Right cardiac atrium (tissue), 1 donor: Measurements from ENCODE around the genes THUMPD1 and USP31.

GRCh38 chr16:20740857-20741157 lies 811 bp downstream of the THUMPD1 start:
- PRO-cap: no peak

DNA sequence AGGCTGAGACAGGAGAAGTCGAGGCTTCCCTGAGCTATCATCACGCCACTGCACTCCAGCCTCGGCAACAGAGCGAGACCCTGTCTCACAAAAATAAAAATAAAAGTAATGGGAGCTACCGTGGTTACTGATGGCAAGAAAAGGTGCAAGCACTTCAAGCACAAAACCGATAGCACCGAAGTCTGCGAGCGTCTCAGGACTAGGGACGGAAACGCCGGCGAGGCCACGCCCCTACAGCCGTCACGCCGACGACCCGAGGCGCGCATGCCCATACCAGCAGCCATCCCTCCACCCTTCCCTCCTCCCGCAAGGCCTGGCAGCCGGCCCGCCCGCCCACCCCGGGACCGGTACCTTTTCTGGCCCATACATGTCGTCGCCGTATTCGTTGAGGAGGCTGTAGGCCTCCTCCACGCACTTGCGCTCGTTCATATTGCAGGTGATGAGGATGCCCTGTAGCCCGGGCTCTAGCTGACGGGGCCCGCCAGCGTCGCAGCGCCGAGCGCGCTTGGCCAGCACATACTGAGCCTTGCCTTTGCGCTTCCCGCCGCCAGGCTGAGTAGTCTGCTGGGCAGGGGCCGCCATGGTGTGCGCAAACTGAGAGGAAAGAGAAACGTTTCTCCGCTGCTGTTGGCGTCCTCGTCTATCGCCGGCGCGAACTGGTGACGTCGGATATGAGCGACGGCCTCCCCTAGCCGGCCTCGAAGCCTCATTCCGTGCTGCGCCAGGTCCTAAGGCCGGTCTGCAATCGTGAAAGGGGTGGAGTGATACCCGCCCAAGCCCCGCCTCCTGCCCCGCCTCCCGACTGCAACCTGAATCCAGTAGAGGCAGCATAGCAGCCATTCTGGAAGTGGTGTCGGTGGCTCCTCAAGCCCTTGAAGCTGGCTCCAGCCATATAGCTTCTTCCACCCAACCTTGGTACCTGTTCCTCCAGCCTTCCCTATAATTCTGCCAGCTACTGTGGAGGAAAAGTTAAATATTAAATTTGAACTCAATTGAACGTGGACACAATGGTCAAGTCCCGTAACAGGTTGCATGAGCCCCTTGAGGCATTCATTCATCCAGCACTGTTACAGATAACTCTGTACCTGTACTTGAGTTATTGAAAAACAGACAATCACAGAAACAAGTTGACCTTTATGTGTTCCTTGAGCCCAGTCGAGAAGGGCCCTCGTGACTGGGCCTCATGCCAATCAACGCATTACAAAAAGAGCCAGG lies at the start of gene THUMPD1:
Gene THUMPD1, minus strand, starts transcription at position 661 of the 1,215 bp plus-strand sequence.
- PRO-cap: bidirectional peak, plus-strand start at position 271 of the sequence, minus-strand start at position 195 of the sequence; bidirectional peak, plus-strand start at position 839 of the sequence, minus-strand start at position 643 of the sequence

DNA sequence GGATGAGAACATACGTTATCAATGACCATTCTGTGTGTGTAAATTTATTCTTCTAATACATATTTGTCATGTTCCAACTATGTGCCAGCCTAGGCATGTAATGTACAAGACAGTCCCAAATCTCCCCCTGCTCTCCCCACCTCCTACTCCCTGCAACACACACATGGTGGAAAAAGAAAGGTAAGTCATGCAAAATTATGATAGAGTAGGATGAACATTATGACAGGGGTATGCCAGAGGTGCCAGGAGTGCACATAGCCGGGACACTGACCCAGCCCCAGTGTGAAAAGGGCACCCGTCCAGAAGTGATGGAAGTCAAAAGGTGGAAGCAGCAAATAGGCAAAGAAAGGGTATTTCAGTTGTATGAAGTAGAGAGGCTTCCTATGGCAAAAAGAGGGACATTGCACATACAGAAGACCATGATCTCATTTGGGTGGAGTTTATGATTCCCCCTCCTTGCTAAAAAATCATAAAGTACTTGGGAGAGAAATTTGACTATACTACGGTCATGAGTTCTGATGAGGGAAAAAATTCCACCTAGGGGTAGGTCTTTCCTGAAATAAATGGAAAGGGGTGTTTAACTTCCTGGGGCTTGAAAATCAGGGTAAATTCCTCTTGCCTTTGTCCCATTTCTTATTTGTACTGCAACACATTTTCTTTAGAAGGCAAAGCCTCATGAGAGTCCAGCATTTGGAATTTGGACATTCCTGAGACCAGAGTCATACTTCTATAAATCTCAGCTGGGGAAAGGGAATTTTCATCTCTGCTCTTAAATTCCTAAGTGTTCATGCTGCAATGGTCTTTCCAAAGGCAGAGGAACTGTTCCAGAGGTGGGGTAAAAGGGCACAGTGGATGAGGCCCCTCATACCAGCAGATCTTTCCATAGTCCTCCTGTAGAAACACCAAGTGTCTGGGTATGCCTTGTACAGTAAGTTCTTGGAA lies 5.6 kb downstream of the LYRM1 start:
- PRO-cap: no peak

- PRO-cap: no peak
These were observed 117.0 kb downstream of the DNAH3 start for GRCh38 chr16:21033506-21034168.

- PRO-cap: unidirectional peak, plus-strand start at chr16:21300887
These were observed 22.4 kb upstream of the CRYM start for GRCh38 chr16:21300228-21301213.

GRCh38 chr16:21554574-21555361 lies 44.6 kb upstream of the METTL9 start:
- PRO-cap: no peak

DNA sequence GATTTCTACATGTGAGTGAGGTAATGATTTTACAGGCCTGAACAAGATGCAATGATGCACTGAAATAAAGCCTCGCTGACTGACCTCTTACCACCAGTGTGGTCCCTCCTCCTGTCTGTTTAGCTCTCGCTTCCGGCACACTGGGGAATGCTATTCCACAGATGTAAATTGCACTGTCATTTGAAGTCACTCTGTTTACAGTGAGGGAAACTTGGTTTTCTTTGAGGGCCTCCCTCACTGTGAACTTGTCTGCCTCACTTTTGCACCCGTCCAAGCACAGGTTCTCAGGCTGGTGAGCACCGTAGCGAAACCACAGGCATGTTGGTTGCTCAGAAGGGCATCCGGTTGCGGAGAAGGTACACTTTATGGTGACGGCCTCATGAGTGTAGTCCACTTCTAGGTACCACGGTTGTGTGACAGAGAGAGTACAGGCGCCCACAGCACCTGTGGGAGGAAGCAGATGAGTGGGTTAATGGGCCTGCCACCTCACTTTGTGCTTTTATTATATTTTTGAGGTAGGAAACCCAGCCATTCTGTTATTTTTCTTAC lies 5.3 kb downstream of the IGSF6 start:
- PRO-cap: no peak

DNA sequence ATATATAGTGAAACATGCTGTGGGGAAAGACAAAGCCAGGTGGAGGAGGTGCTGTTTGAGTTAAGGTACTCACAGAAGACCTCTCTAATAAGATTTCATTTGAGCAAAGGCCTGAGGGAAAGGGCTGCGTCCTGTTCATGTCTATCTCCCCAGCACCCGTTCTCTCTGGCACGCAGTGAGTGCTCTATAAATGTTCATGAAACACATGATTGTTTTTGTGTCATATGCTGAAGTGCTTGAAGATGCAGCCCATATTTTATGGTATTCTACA lies 942 bp downstream of the VWA3A start:
- PRO-cap: no peak

DNA sequence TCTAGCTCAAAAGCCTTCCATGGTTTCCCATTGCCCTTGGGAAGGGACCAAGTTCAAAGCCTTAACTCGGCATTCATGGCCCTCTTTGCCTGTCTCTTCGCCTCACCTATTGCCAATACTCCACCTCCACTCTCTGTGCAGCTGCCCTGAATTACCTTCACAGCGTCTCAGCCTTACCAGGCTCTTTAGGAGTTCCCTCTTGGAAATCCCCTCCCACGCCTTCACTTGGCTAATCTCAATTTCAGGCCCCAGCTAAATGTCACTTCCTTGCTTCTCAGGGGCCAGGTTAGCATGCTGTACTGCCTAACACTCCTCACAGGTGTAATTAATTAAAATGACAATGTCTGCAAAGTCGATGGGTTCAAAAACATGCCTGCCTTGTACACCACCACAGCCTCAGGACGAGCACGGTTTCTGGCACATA lies 11.4 kb upstream of the EEF2K start:
- PRO-cap: no peak

DNA sequence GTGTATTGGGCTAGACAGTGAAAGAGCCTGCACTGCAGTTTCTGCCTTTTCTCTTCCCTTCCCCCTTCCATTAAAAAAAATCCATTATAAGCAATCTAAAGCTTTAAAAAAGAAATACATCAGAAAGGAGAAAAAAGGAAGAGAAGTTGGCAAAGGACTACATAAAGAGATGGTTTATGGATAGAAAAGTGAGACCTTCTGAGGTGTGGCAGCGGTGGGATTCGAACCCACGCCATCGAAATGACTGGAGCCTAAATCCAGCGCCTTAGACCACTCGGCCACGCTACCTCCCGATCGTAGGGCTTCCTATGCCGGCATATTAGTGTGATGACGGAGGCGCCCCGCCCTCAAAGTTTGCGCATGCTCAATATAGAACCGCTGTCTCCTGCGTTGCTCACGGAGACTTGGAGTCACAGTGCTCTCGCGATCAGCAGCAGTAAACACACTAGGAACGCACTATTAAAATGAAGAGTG lies 10.5 kb upstream of the EEF2K start:
- PRO-cap: bidirectional peak, plus-strand start at position 372 of the sequence, minus-strand start at position 292 of the sequence

- PRO-cap: no peak
These were observed 14.5 kb downstream of the EEF2K start for GRCh38 chr16:22220513-22221137.

GRCh38 chr16:22286643-22287149 lies 10.5 kb upstream of the POLR3E start:
- PRO-cap: no peak

DNA sequence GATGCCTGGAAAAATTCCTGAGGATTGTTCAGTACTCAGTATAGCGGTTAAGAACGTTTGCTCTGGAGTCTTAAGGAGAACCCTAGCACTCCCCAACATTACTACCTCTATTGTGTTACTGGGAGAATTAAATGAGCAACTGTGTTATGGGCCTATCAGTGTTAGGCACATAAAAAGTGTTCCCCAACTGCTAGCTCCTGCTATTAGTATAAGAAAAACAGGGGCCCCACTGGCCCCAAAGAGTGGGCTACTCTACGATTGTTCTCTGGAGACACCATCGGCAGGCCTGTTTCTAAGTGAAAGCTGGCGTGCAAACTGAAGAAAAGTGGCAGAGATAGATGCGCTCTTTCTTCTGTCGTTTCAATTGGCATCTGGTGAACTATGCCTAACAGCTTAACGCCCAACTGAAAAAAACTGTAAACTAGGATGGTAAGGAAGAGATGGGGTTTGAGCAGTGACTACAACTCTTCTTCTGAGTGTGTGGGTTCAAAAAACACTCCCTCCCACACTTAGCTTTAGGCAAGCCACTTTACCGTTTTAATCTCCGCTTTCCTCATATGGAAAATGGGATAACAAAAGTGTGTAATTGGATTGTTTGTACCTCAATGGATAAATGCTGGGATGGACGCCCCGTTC lies 1.3 kb downstream of the CDR2 start:
- PRO-cap: no peak

- PRO-cap: no peak
These were observed 119.0 kb upstream of the HS3ST2 start for GRCh38 chr16:22694834-22695479.

GRCh38 chr16:23104364-23104565 lies 45.0 kb downstream of the USP31 start:
- PRO-cap: no peak

GRCh38 chr16:23149125-23149908 lies at the start of gene USP31:
Gene USP31 (minus strand): TSS chr16:23149452.
- PRO-cap: bidirectional peak, plus-strand start at chr16:23149538, minus-strand start at chr16:23149450

GRCh38 chr16:23482419-23483462 lies 27.6 kb downstream of the GGA2 start:
- PRO-cap: no peak

DNA sequence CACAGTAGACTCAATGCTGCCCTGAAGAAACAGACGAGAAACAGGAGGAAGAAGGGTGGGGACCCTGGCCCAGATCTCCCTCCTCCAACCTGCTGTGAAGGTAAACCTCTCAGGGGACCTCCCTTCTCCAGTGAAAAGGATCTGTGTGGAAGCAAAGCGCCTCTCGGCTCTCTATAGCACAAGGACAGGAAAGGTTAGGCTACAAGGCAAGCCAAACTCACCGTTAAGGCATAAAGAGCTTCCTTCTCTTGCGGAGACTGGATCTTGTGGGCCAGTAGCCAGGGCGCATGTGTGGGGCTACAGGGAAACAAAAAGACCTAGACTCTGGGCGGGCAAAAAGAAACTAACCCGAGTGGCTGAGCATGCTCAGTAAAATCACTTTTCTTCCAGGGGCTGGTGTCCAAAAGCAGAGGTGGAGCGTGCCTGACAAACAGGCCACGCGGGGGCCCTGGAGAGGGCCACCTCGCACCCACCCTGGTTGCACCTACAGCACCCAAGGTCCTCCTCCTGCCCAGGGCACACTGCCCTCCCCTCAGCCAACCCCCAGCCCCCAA lies 16.1 kb downstream of the GGA2 start:
- PRO-cap: no peak

DNA sequence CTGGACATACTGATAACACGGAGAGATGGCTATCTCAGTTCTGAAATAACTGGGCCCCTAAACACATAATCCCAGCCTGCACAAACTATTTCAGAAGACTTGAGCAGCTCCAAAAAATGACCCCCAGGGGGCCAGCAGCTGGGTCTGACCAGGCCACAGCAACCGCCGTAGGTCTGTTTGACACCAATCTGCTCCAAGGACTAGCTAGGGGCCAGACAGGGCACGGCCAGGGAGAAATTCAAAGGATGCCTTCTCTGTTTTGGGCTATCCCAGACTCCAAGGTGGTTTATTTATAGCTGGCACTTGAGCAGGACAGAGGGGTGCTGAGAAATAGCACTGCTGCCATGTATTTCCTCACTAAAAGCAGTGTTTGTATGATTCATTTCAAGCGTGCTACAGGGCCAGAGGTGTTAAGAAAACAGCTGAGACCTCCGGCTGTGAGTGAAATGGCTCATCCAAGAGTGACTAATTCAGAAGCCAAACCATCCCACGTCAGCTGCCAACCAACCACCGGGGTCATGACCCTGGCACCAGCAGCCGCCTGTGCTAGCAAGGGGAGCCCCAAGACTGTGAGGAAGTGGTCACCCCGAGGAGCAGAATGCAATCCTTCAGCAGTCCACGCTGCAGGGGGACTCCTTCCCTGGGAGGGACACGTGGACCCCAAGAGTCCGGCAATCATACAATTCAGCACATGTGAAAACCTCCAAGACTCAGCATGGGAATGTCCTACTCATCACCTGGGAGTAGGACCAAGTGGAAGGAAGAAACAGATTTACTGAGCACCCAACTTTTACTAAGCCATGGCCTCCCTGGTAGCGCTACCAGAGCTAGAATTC lies 5.6 kb downstream of the GGA2 start:
- PRO-cap: no peak

DNA sequence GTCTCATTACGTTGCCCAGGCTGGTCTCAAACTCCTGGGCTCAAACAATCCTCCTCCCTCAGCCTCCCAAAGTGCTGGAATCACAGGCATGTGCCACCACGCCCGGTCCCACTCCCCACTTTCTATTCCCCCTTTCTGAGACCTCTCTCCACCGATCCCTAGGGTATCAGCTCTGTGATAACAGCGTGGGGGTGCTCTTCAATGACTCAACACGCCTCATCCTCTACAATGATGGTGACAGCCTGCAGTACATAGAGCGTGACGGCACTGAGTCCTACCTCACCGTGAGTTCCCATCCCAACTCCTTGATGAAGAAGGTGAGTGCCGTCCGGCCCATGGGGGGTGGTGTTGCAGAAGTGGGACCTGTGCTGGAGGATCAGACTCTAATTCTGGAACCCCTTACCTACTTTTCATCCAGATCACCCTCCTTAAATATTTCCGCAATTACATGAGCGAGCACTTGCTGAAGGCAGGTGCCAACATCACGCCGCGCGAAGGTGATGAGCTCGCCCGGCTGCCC lies 10.4 kb downstream of the PLK1 start:
- PRO-cap: no peak